Kidney (tissue), 2 donors: ENCODE measurements around the genes SNCG, FAM25A and GLUD1.

- PRO-cap, result no peak
- RRBS, result no CpG with 5 or more reads among the region's 4 CpGs
Measured at GRCh38 chr10:86652450-86652940, 1.9 kb upstream of the OPN4 start.

- PRO-cap, result no peak
- RRBS, result no CpG with 5 or more reads among the region's 3 CpGs
Measured at GRCh38 chr10:86667848-86668192, 491 bp upstream of the LDB3 start.

- PRO-cap, result no peak
- RRBS, result no CpG with 5 or more reads among the region's 8 CpGs
Measured at GRCh38 chr10:86669180-86669940, 1.0 kb downstream of the LDB3 start.

DNA sequence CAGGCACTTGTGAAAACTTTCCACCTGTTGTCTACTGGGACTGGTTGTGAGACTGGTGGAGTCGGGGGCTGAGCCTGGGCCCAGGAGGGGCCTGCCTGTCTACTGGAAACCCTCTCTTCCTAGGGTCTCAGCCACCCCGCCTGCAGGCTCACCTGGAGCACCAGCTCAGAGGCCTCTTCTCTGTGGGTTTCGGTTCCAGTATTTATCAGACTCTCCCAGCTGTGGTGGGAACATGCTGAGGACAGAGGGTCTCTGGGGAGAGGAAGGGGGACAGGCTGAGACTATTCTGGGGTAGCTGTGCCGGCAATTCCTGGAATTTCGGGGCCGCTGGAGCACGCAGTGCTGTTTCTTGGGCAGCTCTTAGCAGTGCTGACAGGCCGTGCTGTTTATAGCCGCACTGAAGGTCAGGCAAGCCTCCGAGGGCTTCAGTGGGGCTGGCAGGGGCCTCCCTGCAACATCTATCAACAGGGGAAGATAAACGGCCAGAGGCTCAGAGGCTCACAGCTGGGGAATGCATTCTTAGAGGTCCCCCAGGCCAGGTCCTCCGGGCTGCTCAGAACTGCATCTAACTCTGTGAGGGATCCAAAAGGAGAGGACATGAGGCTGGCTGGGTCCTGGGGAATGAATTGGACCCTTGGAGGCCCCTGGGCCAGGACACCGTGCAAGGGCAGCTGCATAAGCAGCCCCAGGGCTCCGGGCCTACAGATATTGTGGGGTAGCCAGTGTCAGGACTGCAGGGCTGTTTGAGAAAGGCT, 4.0 kb downstream of the LDB3 start:
- PRO-cap, result unidirectional peak, plus-strand start at position 568 of the sequence
- RRBS, result 29% methylated on average over 1 of the region's 14 CpGs

DNA sequence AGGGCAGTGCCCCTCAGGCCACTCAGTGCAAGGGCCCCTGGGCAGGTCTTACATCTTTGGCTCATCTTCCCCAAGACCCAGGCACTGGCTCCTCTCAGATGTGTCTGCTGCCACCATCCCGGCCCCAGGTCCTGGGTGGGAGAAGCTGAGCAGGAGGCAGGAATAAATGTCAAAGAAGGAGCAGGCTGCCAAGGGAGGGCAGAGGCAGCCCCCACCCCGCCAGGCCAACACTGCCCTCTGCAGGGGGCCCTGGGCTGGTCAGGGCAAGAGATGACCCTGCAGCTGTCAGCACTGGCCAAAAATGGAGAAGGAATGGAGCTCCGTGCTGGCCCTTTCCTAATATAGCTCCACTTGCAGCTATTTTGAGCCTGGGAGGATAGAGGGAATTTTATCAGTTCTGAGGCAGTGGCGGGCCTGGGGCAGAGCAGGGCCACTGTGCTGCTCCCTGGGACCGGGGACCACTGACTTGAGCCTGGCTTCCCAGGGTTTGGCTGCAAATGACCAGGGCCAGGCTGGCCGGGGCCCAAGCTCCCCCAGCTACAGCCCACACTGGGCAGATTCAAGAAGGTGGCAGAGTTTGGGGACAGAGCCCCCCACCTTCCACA, 16.0 kb downstream of the LDB3 start:
- PRO-cap, result bidirectional peak, plus-strand start at position 405 of the sequence, minus-strand start at position 137 of the sequence
- RRBS, result 34% methylated on average over 2 of the region's 6 CpGs

GRCh38 chr10:86712420-86712701, 44.0 kb downstream of the LDB3 start:
- PRO-cap, result no peak
- RRBS, result no CpG with 5 or more reads among the region's 7 CpGs

GRCh38 chr10:86730095-86730519, 26.3 kb upstream of the BMPR1A start:
- PRO-cap, result no peak
- RRBS, result no CpG with 5 or more reads among the region's 3 CpGs

DNA sequence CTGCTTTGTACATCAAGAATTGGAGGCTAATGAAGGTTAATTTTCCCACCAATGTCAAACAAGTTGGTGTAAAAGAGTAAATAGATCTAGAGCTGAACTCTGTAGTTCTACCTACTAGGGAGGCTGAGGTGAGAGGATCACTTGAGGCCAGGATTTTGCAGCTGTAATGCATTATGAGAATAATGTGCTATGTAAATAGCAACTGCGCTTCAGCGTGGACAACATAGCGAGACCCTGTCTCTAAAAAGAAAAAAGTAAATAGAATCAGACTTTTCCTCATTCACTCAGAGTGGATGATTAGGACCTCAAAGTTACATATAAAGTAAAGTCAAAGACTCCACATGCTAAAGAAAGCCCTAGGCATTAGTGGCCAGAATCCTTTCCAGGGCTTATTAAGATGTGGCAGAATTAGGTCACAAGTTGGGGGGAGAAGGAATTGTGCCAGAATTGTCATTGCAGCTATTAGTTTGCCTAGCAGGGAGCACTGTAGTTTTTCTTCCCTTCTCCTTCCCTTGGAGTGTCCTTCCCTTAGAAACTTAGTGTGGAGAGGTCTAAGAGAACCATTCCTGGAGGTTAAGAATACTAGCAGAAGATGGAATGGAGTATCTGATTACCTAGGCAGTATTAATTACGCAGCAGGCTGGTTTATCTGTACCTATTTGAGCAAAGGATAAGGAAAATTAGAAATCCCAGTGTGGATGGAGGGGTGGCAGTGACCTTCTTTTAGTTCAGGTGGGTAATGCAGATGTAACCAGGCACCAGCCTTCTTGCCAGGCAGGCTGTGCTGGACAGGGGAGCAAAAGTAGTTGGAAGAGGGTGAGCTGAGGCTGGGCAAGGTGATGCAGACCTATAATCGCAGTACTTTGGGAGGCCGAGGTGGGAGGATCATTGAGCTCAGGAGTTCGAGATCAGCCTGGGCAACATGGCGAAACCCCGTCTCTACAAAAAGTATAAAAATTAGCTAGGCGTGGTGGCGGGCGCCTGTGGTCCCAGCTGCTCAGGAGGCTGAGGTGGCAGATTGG, 13.1 kb downstream of the BMPR1A start:
- PRO-cap, result no peak
- RRBS, result no CpG with 5 or more reads among the region's 12 CpGs

DNA sequence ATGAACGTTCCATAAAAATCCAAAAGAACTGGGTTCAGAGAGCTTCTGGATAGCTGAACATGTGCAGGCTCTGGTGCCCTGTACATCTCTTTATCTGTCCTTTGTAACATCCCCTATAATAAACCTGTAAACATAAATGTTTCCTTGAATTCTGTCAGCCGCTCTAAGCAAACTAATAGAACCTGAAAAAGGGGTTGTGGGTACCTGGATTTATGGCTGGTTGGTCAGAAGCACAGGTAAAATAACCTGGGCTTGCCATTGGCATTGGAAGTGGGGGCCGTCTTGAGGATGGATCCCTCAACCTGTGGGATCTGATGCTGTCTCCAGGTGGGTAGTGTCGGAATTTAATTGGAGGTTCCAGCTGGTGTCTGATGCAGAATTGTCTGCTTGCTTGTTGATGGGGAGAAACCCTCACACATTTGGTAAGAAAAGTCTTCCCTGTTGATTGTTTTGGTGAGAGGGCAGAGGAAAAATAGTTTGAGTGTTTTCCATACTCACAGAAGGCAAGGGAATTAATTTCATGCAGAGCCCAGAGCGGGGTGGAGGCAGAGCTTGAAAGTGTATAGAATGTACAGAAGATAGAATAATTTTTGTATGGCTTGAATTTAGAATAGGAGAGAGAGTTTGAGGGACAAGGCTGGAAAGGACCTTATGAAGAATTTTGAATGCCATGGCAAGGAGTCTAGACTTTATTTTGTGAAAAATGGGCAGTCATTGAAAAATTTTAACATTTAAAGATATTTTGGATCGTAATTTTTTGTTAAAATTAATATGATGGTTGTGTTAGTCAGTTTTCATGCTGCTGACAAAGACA, 85.7 kb downstream of the BMPR1A start:
- PRO-cap, result no peak
- RRBS, result no CpG with 5 or more reads among the region's 6 CpGs

GRCh38 chr10:86942247-86943024, 15.0 kb downstream of the MMRN2 start:
- PRO-cap, result no peak
- RRBS, result 13% methylated on average over 18 of the region's 67 CpGs

- PRO-cap, result no peak
- RRBS, result no CpG with 5 or more reads among the region's 14 CpGs
Measured at GRCh38 chr10:86958208-86958710, at the start of gene SNCG. SNCG (plus strand) TSS chr10:86958599.

DNA sequence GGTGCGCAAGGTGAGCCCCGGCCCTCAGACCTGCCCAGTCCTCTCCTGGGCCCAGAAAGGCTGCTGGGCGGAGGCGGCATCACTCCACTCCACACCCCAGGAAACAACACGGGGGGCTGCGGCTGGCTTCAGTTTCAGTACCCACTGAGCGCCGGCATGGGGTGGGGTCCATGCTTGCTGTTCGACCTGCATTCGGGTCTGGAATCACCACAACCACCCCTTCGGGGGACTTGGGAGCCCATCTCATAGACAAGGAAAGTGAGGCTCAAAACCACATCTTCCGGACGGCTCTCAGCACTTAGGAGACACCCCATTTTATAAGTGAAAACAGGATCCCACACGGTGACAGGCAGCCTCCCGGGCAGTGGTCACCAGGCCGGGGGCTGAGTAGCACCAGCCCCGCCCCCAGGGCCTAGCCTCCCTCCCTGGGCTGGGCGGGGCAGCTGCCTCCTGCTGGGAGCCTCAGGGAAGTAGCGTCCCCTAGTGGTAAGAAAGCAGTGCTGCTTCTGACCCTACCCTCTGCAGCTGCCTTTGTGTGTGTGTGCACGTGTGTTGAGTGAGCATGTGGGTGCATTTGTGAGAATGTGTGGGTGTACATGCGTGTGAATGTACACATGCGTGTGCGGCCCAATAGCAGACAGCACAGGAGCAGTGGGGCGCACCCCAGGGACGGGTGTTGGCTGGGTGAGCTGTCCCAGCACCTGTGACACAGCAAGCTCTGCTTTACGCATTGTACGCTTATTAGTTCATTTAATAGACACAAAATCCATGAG, 1.9 kb downstream of the SNCG start:
- PRO-cap, result no peak
- RRBS, result 61% methylated on average over 6 of the region's 27 CpGs

DNA sequence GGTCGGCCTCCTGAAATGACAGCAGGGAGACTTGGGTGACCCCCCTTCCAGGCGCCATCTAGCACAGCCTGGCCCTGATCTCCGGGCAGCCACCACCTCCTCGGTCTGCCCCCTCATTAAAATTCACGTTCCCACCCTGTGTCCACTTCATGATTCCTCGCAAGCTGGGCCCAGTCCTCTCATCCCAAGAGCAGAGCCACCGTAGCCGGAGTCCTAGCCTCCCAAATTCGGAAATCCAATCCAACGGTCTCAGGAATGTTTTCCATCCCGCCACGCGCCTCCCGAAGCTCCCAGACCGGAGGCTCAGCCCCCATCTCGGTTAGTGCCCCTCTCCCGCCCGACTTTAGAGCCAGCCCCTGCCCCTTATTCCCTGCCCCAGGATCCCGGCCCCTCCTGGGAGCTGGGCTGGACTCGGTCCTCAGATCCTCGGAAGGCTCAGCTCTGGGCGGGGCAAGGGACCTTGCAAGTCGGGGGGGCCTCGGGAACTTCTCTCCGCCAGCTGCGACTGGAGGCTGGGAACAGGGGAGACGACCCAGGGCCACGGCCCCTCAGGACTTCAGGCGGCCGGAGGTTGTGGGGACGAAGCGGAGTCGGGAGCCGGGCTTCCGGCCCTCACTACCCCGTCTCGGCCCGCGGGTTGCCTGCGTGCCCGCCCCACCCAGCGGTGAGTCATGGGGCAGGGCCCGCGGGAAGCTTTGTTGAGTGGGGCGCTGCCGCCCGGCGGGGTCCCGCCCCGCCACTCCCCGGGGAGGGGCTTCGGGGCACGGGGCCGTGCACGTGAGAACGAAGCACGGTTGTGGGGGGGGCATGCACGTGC, 2.5 kb downstream of the ADIRF start:
- PRO-cap, result bidirectional peak, plus-strand start at position 150 of the sequence, minus-strand start at position 60 of the sequence; bidirectional peak, plus-strand start outside the sequence, minus-strand start at position 634 of the sequence
- RRBS, result 4% methylated on average over 22 of the region's 58 CpGs

- PRO-cap, result no peak
- RRBS, result no CpG with 5 or more reads among the region's 10 CpGs
Measured at GRCh38 chr10:87020003-87020471, at the start of gene FAM25A. FAM25A (plus strand) TSS chr10:87020294.

DNA sequence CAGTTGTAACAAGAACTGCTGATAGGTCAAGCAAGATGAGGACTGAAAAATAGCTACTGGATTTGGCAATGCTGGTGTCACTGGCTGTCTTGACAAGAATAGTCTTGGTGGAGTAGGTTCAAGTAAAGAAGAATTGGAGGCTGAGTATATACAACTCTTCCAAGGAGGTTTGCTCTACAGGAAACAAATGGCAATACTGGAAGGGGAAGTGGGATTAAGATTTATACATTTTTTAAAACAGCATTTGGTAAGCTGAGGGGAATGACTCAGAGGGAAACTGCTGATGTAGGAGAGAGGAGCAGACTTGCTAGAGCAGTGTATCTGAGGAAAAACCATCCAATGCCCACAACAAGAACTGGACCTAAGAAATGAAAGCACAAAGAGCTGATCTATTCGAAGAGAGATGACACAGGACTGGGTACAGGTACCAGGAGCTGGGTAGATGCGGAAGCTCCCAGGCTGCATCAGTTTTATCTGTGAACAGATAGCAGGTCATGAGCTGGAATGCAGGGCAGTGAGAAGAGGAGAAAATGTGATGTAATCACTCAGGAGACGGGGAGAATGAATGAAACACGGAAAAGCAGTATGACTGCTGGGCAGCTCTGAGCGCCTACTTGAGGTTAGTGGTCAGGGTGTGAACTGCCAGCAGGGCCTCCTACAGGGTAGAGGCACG, 34.5 kb downstream of the FAM25A start:
- PRO-cap, result no peak
- RRBS, result no CpG with 5 or more reads among the region's 6 CpGs

- PRO-cap, result no peak
- RRBS, result no CpG with 5 or more reads among the region's 3 CpGs
Measured at GRCh38 chr10:87062563-87063091, 32.0 kb downstream of the GLUD1 start.

DNA sequence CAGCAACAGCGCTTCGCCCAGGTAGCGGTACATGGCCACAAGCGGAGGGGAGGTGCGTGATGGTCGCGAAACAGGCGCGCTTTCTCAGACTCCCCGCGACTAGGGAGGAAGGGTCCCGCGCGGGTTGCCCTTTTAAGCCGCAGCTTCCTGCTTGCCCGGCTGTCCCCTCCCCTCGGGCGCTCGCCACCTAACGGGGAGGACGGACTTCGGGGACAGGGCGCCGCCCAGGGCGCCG, at the start of gene GLUD1:
Gene GLUD1 (minus strand): TSS at position 107 of the 235 bp plus-strand sequence.
- PRO-cap, result no peak
- RRBS, result 1% methylated on average over 4 of the region's 26 CpGs

DNA sequence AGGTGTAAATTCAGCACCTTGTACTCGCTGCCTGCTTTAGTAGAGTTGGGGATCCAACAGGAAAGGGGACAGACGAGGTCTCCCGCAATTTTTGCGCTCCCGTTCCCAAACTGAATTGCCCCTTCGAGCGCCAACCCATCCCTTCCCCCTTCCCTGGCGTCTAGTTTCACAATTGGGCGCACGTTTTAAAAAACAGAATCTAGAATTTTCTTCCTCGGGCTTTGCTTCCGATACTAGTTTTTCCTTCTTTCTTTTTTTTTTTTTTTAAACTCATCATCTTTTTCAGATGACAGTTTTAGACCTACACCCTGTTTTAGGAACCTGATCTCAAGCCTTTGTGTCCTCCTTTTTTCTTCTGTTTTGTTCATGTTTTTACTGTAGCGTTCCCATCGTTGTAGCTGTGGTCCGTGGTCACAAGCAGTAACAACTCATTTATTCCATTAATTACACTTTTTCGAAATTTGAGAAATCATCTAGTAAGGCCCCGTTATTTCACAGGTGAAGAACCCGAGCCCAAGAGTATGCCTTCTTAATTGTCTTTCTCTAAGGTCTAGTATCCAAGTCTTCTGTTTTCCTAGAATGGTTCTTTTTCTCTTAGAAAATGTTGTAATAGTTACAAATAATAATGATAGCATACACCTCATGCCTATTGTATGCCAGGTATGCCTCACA, 1.2 kb downstream of the MINPP1 start:
- PRO-cap, result no peak
- RRBS, result no CpG with 5 or more reads among the region's 18 CpGs

GRCh38 chr10:87642273-87642619, 17.4 kb upstream of the PAPSS2 start:
- PRO-cap, result unidirectional peak, plus-strand start at chr10:87642365
- RRBS, result no CpG with 5 or more reads among the region's 2 CpGs

GRCh38 chr10:87656981-87657751, 2.5 kb upstream of the PAPSS2 start:
- PRO-cap, result no peak
- RRBS, result no CpG with 5 or more reads among the region's 8 CpGs